NCI-H460 (cell line): ENCODE results near the genes MCL1, ANXA9, C1orf56 and VPS72.

DNA sequence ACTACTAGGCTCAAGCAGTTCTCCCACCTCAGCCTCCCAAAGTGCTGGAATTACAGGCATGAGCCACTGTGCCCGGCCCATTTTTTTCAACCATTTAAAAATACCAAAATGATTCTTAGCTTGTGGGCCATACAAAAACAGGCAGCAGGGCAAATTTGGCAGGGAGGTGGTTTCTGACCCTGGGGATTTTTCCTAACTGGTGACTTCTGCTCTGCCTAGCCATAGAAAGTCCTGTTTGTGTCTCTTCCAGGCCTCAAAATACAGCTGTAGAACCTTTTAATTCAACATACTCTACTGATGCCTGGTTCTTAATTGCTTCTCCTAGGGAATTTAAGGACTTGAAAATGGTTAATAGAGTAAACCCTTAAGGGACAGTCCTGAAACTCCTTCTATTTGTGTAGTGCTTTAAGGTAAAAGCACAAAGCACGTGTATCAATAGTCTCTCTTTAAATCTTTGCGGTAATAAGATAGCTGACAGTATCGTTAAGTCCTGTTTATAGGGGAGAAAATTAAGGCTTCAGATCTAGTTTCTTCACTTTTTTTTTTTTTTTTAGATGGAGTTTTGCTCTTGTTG lies 14.7 kb downstream of the MCL1 start:
RAMPAGE:
- cytosol, long total RNA, result no peak
- long total RNA, result no peak
- nucleus, long total RNA, result no peak

RAMPAGE:
- cytosol, long total RNA, result no peak
- long total RNA, result no peak
- nucleus, long total RNA, result no peak
Observed at GRCh38 chr1:150576267-150576664, 3.1 kb downstream of the MCL1 start.

GRCh38 chr1:150579463-150579723 lies at the start of gene MCL1:
TSS of gene MCL1 (minus strand) at chr1:150579610.
RAMPAGE:
- cytosol, long total RNA, result no peak
- long total RNA, result no peak
- nucleus, long total RNA, result no peak

DNA sequence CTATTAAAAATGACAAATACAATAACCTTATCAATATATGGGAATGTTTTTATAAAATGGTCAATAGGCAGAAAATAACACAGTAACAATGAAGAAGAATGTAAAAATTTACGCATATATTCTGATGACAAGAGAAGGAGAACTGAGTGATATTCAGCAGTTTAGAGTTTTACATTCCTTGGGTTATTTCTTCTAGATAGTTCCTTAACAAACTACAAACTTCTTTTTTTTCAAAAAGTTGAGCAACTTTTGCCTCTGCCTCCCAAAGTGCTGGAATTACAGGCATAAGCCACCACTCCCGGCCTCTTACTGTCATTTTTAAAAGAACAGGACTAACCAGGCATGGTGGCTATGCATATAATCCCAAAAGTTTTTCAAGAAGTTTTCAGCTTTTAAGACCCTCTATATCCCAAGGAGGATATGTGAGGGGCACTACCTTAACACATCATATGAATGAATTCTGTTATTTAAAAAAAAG lies 32.9 kb downstream of the ARNT start:
RAMPAGE:
- cytosol, long total RNA, result no peak
- long total RNA, result no peak
- nucleus, long total RNA, result no peak

DNA sequence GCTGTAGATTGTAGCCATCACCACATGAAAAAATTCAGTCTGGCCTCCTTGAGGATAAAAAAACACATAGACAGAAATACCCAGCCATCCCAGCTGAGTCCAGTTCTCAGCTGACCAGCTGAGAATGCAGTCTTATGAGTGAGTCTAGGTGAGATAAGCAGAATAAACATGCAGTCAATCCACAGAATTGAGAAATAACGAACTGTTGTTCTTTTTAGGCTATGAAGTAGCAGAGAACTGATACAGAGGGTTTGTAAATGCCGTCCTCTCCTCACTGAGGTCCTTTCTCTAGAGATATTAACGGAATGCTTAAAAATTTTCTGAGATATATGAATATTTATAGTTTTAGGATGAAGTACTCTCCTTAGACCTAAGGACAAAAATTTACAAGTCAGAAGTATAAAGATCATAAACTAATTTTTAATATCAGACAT lies 24.1 kb downstream of the ARNT start:
RAMPAGE:
- cytosol, long total RNA, result no peak
- long total RNA, result no peak
- nucleus, long total RNA, result no peak

GRCh38 chr1:150974134-150974569 lies 483 bp downstream of the CERS2 start:
RAMPAGE:
- cytosol, long total RNA, result no peak
- long total RNA, result no peak
- nucleus, long total RNA, result no peak

RAMPAGE:
- cytosol, long total RNA, result no peak
- long total RNA, result no peak
- nucleus, long total RNA, result no peak
Observed at GRCh38 chr1:150981633-150982610, at the start of gene ANXA9. TSS of gene ANXA9 (plus strand) at chr1:150982292.

DNA sequence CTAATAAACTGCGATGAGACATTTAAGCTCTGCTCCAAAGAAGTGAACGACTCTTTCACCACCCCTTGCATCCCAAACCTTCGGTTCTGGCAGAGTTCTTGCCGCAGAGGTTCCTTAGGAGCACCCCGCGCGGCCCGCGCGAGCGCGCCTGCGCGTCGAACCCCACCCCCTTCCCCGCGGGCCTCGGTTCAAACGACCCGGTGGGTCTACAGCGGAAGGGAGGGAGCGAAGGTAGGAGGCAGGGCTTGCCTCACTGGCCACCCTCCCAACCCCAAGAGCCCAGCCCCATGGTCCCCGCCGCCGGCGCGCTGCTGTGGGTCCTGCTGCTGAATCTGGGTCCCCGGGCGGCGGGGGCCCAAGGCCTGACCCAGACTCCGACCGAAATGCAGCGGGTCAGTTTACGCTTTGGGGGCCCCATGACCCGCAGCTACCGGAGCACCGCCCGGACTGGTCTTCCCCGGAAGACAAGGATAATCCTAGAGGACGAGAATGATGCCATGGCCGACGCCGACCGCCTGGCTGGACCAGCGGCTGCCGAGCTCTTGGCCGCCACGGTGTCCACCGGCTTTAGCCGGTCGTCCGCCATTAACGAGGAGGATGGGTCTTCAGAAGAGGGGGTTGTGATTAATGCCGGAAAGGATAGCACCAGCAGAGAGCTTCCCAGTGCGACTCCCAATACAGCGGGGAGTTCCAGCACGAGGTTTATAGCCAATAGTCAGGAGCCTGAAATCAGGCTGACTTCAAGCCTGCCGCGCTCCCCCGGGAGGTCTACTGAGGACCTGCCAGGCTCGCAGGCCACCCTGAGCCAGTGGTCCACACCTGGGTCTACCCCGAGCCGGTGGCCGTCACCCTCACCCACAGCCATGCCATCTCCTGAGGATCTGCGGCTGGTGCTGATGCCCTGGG lies at the start of gene C1orf56:
Gene C1orf56 (plus strand): TSS at position 191 of the 906 bp plus-strand sequence.
RAMPAGE:
- cytosol, long total RNA, result no peak
- long total RNA, result start-site peak on the plus strand centred at position 177 of the sequence, 76 bp wide, 30 and 64 reads in 2 replicates
- nucleus, long total RNA, result start-site peak on the plus strand centred at position 198 of the sequence, 67 bp wide, 35 and 25 reads in 2 replicates

RAMPAGE:
- cytosol, long total RNA, result no peak
- long total RNA, result no peak
- nucleus, long total RNA, result no peak
Observed at GRCh38 chr1:151165044-151165768, 496 bp downstream of the LYSMD1 start.

GRCh38 chr1:151189462-151190465 lies at the start of gene VPS72:
TSS of gene VPS72 (minus strand) at chr1:151190197.
RAMPAGE:
- cytosol, long total RNA, result start-site peak on the minus strand at chr1:151190131-151190201, 1,094 and 364 reads in 2 replicates
- long total RNA, result start-site peak on the minus strand at chr1:151190148-151190191, 296 and 223 reads in 2 replicates
- nucleus, long total RNA, result start-site peak on the minus strand at chr1:151190148-151190191, 743 and 39 reads in 2 replicates

DNA sequence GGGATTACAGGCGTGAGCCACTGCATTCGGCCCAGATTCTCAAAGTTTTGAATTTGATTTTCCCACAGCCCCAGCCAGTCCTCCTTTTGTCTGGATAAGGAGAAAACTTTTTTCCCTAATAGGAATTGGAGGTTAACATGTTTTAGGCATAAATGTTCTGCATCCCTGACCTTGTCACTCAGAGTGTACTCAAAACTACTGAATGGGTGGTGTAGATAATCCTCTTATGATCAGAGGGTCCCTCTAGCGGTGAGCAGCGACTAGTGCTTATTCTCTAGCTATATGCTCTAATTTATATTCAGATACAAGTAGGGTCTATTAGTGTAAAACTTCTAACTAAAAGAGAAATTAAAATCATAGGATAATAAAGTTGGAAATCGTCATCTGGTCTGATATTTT lies 2.9 kb upstream of the PSMD4 start:
RAMPAGE:
- cytosol, long total RNA, result no peak
- long total RNA, result no peak
- nucleus, long total RNA, result no peak

GRCh38 chr1:151303644-151303980 lies 21.5 kb downstream of the ZNF687 start:
RAMPAGE:
- cytosol, long total RNA, result no peak
- long total RNA, result no peak
- nucleus, long total RNA, result no peak

GRCh38 chr1:151342352-151342970 lies 4.6 kb downstream of the RFX5 start:
RAMPAGE:
- cytosol, long total RNA, result no peak
- long total RNA, result no peak
- nucleus, long total RNA, result no peak

DNA sequence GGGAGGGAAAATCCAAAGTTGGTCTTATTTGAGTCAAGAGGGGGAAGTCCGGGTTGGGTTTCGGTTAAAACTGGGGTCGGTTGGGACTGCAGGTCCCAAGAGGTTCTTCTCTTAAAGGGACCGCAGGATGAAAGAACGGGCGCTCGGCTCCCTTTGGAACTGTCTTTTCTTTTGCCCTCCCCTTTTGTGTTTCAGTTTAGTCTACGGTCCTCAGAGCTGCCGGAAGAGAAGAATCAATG lies 304 bp upstream of the RFX5 start:
RAMPAGE:
- cytosol, long total RNA, result no peak
- long total RNA, result no peak
- nucleus, long total RNA, result no peak

GRCh38 chr1:151364722-151365419 lies 7.6 kb downstream of the SELENBP1 start:
RAMPAGE:
- cytosol, long total RNA, result no peak
- long total RNA, result no peak
- nucleus, long total RNA, result no peak

RAMPAGE:
- cytosol, long total RNA, result no peak
- long total RNA, result no peak
- nucleus, long total RNA, result no peak
Observed at GRCh38 chr1:151408148-151409010, 9.0 kb downstream of the PSMB4 start.

DNA sequence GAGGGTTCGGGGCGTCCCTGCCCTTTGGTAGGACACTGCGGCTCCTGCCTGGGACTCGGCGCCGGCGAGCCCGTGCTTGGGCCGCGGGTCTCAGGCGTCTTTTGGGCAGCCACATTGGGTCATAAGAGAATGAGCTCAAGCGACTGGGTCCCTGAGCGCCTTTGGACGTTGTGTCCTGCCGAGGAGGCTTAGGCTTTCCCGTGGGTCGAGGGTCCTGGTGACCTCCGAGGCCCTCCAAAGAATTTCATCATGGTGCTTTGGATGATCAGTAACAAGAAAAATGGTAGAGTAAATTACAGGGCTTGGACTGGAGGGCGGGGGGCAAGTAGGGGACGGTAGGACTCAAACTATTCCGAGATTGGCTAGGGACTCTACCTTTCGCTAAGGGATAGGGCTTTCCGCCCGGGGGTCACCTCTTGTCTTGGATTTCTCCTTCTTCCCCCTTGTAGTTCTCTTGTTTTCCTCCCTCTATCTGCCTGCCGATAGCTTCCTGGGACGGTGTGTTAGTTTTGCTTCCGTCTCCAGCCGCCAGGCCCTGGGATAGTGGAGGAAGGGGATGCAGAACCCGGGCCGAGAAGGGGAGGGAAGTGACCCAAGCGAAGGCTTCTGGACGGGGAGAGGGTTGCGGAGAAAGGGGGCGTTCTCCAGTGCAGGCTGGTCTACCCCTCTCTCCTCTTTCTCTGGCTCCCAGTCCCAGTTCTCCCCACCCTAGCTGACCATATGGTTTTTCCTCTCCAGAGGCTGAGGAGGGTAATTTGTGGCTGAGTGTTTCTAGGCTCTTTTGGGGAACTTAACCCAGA lies 718 bp downstream of the TUFT1 start:
RAMPAGE:
- cytosol, long total RNA, result no peak
- long total RNA, result no peak
- nucleus, long total RNA, result no peak

DNA sequence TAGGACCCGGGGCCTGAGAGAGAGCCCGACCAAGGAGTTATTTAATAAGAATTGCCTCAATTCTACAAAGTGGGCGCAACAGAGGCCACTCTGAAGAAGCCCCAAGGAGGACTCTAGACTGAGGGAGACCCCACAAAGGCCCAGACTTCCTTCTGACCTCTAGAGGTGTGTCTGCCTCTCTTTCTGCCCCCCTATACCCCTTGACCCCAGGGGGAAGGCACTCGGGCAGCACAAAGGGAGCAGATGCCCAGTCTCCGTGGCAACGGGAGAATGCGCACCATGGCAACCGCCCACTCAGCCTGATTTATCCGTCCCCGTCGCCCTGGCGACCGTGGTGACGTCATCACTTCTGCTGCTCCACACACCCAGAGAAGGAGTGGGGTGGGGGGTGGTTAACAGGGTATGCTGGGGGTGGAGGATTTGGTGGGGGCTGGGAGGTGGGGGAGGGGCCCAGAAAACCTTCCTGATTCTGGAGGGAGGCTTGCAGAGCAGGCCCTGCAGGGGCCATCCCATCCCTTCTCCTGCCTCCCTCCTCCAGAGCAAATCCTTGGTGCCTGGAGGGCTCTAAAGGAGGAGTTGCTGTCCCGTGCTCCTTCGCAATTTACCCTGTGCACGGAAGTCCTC lies 6.4 kb downstream of the CELF3 start:
RAMPAGE:
- cytosol, long total RNA, result no peak
- long total RNA, result no peak
- nucleus, long total RNA, result no peak

DNA sequence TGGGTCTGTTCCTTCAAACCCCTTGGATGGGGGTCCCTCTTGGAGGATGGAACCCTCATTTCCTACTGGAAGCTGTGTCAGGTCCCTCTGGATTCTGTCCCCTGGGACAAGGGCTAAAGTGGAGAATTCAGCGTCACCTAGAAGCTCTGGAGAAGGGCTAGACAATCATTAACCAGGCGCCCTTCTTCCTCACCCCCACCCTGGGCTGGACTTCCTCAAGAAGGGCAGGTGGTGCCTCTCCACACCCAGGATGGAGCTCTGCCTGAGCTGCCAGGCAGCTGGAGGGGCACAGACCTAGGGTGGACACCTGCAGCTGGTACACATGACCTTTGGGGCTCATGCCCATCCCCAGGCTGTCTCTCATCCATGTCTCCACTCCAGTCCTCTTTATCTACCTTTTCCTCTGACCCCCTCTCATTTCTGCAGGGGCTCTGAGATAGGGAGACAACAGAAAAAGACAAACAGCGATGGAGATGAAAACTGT lies 3.5 kb downstream of the CELF3 start:
RAMPAGE:
- cytosol, long total RNA, result no peak
- long total RNA, result no peak
- nucleus, long total RNA, result no peak

DNA sequence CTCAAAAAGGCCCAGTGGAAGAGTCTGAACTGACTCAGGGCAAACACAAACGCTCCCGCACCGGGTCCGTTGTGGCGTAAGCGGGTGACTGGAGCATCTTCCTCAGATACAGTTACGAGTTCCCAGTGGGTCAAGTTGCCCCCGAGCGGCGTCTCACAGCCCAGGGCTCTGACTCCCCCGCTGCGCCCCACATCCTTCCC lies 321 bp downstream of the TDRKH start:
RAMPAGE:
- cytosol, long total RNA, result no peak
- long total RNA, result no peak
- nucleus, long total RNA, result no peak